Subcutaneous preadipocyte (primary cell): ENCODE data around the genes KDM4A and CCDC24.

GRCh38 chr1:43290221-43290900 lies 5.0 kb upstream of the C1orf210 start:
- CAGE, long polyA plus RNA, result no peak

DNA sequence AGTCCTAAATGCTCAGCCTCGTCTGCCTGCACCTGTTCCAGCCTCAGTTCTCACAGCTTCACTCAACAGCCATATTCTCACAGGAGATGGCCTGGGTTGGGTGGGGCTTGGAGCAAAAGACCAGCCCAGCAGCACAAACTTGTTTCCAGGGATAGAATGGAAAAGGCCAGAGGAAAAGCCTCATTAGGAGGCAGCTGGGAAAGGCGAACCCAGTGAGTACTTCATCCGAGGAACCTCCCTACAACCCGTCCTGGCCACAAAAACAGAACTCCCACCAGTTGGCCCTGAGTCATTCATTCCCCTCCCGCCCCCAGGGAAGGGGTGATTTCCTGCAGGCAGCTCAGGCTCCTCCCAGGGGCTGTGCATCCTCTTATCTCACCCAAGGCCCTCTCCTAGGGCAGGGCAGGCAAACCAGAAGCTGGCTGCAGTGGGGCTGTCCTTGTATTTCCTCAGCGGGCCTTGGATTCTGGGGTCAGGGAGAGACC lies 7.5 kb upstream of the MPL start:
- CAGE, long polyA plus RNA, result no peak

GRCh38 chr1:43360525-43361401 lies 2.0 kb downstream of the CDC20 start:
- CAGE, long polyA plus RNA, result no peak

- CAGE, long polyA plus RNA, result no peak
These were observed 51.6 kb downstream of the PTPRF start for GRCh38 chr1:43582204-43582674.

DNA sequence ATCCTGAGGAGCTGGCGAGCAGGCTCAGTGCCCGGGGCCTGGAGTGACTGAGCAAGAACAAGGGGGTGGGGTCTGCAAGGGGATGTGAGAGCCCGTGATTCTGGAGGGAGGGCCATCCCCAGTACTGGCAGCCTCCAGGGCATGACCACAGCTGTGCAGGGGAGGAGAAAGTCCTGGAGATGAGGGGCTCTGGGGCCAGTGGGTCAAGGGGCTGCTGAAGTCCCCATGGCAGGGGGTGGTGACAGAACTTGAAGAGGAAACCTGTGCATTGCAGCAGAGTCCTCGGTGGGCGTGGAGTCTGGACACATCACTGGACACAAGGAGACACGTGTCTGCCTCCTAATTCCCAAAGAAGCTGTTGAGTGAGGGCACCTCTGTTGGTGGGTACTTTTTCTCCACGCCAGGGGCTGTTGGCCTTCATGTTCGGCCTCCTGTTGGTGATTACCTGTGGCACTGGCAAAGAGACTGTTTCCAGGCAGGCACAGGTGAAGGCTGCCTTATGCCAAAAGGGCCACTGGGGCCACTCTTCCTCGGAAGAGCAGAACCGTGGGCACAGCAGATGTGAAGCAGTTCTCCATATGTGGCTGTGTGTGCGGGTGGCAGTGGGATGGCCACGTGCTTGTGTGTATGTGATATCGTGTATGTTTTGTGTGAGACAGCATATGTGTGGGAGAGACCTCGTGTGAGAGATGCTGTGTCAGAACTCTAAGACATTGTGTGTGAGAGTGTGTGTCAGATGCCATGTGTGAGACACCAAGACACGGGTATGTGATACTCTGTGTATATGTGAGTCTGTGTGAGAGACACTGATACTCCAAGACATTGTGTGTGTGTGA lies 53.6 kb upstream of the KDM4A start:
- CAGE, long polyA plus RNA, result no peak

- CAGE, long polyA plus RNA, result no peak
These were observed 38.8 kb upstream of the KDM4A start for GRCh38 chr1:43610980-43611735.

DNA sequence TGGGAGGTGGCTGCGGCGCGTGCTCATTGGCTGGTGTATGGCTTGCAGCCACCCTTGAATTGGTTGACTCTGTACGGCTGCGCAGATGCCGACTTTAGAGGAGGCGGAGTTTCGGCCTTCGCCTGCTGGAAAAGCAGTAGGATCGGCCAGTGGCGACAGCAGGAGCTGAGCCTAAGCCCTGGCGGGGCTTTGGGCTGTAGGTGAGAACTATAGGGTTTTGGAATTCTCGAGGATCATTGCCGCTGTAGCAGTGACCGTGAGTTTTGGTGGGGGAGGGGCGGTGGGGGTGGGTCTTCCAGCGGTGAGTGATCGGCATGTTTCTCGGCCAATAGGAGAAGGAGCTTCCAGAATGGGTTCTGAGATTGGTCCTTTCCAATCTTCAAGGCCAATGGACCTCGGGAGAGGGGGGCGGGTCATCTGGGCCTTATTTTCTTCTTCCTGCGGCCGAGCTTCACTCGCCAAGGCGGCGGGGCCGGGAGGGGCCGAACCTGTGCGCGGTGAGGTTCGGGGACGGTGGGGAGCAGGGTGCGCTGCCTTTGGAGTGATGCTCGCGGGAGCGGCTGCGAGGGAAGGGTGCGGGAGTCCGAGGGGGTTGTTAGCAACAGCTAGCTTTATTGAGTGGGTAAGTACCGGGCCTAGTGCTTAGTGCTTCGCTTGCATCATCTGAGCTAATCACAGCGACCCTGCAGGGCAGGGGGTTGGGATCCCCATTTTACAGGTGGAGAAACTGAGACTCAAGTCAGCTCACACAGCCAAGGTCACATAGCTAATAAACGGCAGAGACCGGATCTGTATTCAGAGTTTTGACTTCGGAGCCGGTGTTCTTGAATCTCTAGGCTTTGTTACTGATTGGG lies at the start of gene KDM4A:
TSS of gene KDM4A (plus strand) at position 97 of the 854 bp plus-strand sequence.
- CAGE, long polyA plus RNA, result no peak

DNA sequence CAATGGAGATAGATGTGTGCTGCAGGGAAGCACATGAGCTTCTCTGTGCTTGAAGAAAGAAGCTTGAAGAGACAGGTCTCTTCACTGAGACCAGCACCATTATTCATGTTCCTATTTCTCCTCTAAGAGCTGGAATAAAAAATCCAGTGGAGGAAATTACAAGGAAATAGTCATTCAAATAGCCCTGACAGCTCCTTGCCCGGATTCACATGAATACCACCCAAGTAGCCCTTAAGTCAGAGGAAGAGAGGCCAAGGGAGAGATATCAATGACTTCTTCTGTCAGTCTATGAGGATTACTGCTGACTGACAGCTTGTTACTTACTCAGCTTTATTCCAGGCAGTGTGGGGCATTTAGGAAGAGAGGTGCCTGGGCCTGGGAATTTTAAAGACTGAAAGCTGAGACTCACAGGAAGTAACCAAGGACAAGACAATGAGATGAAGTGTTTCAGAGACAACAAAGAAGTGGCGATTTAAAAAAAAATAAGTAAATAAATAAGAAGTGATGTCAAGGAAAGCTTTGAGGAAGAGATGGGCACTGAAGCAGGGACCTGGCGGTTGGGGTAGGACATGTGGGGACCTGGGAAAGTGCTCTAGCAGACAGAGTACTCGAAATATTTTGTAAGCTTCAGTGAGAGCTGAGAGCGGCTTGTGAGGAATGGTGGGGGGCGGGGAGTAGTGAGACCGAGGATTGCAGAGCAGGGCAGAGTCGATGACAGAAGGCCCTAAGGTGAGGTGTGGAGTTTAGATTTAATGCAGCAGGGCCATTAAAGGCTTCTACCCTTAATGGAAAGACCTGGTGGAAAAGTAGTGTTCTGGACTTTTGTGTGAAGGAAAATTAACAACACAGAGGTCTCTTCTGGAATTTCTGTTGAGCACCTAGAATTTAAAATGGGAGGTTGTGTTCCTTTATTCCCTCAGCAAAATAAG lies 58.9 kb downstream of the ST3GAL3 start:
- CAGE, long polyA plus RNA, result no peak

DNA sequence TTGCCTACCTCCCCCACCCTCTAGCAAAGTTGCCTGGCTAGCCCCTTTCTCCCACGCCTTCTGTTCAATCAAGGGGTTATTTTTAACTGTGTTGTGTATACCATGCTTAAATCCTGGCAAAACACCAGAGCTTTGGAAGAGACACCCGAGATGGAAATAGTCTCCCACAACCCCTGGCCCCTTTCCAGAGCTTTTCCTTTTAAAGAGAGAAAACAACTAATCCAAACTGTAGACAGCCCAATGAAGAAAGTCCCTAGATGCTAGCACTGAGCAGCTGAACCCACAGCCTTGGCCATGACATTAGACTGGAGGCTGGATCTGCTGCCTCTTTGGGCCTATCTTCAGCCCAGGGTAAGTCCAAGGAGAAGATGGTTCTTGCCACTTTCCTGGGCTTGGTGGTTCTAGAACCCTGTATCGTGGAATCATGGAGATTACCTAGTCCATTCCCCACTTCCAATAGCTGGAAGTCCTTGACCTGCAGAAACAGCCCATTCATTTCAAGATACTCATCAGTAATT lies 64.8 kb upstream of the ARTN start:
- CAGE, long polyA plus RNA, result no peak

GRCh38 chr1:43964336-43965003 lies 5.3 kb upstream of the DPH2 start:
- CAGE, long polyA plus RNA, result no peak

GRCh38 chr1:43980555-43981587 lies 1.9 kb downstream of the B4GALT2 start:
- CAGE, long polyA plus RNA, result no peak

DNA sequence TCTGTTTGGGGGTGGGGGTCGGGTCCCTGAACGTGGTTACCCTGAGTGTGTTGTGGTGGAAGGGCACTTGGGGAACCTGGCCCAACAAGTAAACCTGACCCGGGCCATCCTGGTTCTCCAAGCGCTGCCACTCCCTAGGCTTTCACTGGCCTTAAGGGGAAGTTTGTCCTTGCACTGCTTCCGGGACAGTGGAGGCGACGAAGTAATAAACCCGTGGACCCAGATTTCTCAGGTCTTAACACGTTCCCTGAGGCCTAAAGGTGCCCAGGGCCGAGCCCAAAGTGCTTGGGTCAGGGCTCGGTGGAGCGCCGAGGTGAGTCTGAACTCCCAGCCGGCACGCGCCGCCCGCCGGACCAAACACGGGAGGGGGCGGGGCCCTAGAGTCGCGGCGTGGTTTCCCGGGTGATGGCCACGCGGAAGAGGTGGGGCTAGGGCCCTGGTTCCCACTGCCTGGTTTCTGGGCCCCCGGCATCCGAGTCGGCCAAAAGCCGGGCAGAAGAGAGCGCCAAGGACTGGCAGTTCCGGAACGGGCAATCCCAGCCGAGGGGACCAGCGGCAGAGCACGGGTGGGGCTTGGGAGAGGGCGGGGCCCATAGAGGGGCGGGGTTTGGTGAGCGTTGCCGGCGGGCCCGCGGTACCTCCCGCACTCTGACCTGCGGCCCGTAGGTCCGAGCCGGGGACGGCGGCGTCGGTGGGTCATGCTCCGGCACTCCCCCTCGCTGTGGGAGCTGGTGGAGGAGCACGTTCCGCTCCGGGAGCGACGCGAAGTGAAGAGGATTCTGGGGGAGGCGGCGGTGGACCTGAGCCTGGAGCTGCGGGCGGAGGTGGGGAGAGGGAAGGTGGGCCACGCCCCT lies at the start of gene CCDC24:
TSS of gene CCDC24 (plus strand) at position 419 of the 854 bp plus-strand sequence.
- CAGE, long polyA plus RNA, result no peak

- CAGE, long polyA plus RNA, result no peak
These were observed 10.4 kb downstream of the DMAP1 start for GRCh38 chr1:44223719-44224072.

DNA sequence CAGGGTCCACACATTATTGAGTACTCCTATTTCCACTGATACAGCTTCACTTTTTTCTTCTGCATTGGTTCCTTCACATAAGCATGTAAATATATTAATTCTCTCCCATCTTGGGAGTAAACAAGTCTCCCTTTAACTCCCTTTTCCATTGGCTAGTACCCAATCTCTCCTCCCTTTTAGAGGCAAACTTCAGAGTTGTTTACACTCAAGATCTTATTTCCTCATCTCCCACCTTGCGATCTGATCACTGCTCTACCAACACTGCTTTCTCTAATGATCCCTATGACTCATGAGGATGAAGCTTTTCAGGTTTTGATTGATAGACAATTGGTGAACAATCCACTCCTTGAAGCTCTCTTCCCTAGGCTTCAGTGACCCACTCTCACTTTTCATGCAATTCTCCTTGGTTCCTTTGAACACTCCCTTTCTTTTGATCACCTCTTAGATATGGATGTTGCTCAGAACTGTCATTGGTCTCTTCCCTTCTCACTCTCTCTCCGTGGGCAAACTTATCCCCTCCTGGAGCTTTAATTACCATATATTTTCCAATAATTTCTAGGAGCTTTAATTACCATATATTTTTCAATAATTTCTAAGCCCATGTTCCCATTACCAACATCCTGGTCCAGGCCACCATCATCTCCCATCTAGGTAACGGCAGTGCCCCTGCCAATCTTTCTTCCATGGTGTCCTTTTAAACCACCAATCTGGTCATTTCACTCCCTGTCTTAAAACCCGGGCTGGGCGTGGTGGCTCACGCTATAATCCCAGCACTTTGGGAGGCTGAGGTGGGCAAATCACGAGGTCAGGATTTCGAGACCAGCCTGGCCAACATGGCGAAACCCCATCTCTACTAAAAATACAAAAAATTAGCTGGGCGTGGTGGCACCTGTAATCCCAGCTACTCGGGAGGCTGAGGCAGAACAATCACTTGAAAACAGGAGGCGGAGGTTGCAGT lies 20.7 kb downstream of the DMAP1 start:
- CAGE, long polyA plus RNA, result no peak

- CAGE, long polyA plus RNA, result no peak
These were observed 30.9 kb downstream of the DMAP1 start for GRCh38 chr1:44244035-44244661.

GRCh38 chr1:44644573-44644876 lies 29.8 kb downstream of the TMEM53 start:
- CAGE, long polyA plus RNA, result no peak

DNA sequence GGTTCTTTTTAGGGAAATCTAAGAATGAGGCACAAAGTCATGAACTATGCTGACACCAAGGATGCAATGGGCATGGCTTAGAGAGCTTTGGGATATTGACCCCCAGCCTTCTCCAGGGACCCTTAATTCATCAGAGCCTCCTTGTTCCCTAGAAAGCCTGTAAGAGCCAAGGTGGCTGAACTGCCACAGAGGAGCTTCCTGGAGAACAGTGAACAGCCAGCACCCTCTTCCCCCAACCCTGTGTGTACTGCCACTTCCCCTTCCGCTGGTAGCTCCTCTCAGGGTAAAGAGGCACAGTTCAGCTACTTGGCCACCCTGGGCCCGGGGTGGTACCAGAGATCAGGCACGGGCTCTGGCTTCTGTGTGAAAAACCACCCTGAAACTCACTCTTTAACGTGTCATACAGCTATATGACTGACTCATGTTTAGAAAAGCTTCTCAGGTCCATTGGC lies 22.2 kb downstream of the ARMH1 start:
- CAGE, long polyA plus RNA, result no peak

GRCh38 chr1:44708619-44709069 lies 31.0 kb upstream of the KIF2C start:
- CAGE, long polyA plus RNA, result no peak

GRCh38 chr1:44820137-44820799 lies 11.9 kb downstream of the BTBD19 start:
- CAGE, long polyA plus RNA, result no peak

- CAGE, long polyA plus RNA, result no peak
These were observed 804 bp downstream of the UROD start for GRCh38 chr1:45012566-45013549.